Pulmonary artery (tissue), 1 donor: ENCODE measurements around a stretch of chr18.

DNA sequence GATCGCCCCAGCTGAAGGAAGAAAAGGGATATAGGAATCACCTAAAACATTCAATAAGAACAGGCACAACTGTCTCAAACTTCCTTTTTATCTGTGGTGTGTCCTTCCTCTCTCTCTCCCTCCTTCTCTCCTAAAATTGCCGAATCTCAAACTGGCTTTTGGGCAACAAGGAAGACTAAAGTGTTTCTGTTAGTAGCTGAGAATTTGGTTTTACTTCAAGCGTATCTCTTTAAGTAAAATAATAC is 23.6 kb upstream of the RAB31 start:
- PRO-cap: no peak

GRCh38 chr18:9719388-9720126 is 11.5 kb downstream of the RAB31 start:
- PRO-cap: no peak

DNA sequence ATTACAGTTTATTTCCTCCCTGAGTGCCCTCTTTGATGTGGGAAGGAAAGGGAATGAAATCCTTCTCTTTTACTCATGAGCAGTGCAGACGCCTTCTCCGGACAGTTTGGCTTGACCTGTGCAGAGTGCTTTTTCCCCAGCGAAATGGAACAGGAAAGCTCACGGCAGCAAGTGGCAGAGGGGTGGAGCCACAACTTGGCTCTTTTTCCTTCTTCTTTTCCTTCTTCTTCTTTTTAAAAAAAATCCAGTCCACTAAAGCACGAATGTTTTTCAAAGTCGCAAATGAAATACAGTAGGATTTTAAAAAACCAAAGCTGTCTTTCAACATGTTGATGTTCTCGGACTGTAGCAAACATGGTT is 34.5 kb downstream of the RAB31 start:
- PRO-cap: bidirectional peak, plus-strand start outside the sequence, minus-strand start at position 108 of the sequence

GRCh38 chr18:9827258-9828695 is 58.0 kb upstream of the TXNDC2 start:
- PRO-cap: unidirectional peak, minus-strand start at chr18:9828353

DNA sequence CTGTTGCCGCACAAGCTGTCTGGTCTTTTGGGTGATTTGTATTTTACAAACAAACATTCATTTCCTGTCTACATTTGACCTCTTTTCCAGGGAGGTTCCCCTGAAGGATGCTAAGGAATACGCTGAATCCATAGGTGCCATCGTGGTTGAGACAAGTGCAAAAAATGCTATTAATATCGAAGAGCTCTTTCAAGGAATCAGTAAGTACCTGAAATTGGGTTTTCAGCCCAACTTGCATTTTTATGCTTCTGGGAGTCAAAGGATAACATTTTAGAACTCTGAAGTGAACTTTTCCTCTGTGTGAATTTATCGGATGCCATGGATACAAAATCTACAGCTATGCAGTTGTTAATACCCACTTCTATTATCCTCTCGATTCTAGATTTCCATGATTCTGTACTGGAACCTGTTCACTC is 40.3 kb upstream of the TXNDC2 start:
- PRO-cap: no peak

DNA sequence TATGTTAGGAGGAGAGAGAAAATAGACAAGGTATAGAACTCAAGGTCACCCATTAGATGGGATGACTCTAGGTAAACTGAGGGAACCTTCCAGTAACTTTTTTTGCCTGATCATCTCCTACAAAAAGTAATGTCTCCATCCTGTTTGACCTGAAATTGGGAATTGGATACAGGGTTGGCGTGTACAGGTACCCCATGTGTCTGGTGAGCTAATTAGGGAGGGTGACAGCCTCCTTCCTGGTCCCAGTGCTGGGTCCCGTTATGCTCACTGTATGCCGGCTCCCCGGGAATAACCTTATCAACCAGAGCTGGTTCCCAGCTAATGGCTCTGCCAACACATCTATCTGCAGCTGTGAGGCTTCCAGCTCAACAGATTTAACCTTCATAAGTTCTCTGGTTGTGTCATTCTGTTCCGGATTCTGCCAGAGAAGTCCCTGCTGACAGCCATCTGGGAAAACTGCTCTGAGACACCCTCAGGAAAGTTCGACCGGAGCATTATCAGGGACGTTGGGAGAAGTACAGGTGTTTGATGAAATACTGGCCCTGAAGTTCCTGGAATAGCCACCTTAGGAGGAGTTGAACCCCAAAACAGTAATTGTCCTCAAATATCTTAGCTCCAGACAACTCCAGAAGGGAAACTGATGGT is 39.7 kb upstream of the TXNDC2 start:
- PRO-cap: no peak

GRCh38 chr18:9925281-9926213 is 11.7 kb downstream of the VAPA start:
- PRO-cap: no peak

GRCh38 chr18:9926557-9927444 is 13.0 kb downstream of the VAPA start:
- PRO-cap: no peak

GRCh38 chr18:9946649-9947738 is 33.2 kb downstream of the VAPA start:
- PRO-cap: no peak

DNA sequence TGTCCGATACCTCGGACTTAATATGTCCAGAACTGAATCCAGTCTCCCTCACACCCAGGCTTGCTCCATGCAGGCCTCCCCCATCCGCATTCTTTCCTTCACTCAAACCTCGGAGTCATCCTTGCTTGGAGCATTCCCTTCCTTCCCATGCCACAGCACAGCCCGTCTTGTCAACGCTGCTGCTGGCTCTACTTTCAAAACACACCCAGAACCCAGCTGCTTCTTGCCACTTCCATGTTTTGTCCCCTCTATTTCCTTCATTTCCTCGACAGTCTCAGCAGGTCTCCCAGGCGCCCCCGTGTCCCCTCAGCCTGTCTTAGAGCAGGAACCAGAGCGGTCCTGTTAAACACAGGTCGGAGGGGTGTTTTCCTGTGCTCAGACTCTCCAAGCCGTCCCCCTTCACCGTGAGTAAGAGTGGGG is 54.4 kb downstream of the VAPA start:
- PRO-cap: no peak

DNA sequence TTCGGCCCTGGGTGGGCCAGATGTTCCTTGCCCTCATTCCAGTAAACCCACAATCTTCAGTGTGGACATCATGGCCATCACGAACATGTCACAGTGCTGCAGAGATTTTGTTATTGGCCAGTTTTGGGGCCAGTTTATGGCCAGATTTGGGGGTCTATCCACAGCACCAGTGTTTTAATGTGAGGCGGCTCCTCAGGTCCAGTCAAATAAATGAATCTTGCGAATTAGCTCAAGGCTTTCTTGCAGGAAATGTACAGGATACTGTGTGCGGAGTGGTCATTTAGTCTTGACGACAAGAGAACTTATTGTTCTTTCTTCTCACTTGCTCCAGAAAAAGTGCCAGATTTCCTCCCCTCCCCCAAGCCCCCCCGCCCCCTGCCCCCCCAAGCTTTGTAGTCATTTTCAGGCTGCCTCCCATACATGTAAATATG is 228.6 kb upstream of the APCDD1 start:
- PRO-cap: no peak

- PRO-cap: no peak
Observed at GRCh38 chr18:10794562-10795152, 268.8 kb downstream of the NAPG start.

DNA sequence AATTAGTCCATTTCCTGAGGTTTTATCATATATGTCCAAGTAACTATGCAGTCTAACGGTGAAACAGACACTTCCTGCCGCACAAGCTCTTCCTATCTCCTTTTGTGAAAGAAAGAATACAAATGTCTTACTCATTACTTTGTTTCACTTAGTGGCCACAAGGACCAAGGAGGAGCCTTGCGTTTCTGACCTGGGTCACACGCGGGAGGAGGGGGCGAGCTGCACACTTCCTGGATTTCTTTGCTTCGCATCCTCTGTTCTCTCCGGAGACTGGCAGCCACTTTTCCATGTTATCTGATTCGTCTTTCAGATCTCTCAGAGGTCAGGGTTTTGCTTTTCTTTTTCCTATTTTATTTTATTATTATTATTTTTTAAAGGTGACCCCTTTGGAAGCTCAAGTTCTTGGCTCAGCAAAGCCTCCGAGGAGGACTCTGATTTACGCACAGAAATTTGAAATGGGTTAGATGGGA is 222.5 kb downstream of the PIEZO2 start:
- PRO-cap: no peak

- PRO-cap: no peak
Observed at GRCh38 chr18:11110431-11110953, 38.9 kb downstream of the PIEZO2 start.

DNA sequence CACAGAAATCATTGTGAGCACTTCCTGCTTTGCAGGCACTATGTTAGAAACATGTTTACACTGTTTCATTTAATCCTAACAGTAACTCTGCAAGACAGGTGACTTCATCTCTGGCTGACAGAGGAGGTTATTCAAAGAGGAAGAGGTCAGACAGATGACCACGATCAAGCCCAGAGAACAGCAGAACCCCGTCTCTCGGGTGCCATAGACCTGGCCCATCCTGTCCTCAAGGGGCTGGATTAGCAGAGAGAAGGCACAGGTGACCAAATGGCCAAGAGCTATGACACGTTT is 28.1 kb upstream of the PIEZO2 start:
- PRO-cap: no peak

GRCh38 chr18:11431928-11432159 is 177.6 kb upstream of the SLC35G4 start:
- PRO-cap: no peak

DNA sequence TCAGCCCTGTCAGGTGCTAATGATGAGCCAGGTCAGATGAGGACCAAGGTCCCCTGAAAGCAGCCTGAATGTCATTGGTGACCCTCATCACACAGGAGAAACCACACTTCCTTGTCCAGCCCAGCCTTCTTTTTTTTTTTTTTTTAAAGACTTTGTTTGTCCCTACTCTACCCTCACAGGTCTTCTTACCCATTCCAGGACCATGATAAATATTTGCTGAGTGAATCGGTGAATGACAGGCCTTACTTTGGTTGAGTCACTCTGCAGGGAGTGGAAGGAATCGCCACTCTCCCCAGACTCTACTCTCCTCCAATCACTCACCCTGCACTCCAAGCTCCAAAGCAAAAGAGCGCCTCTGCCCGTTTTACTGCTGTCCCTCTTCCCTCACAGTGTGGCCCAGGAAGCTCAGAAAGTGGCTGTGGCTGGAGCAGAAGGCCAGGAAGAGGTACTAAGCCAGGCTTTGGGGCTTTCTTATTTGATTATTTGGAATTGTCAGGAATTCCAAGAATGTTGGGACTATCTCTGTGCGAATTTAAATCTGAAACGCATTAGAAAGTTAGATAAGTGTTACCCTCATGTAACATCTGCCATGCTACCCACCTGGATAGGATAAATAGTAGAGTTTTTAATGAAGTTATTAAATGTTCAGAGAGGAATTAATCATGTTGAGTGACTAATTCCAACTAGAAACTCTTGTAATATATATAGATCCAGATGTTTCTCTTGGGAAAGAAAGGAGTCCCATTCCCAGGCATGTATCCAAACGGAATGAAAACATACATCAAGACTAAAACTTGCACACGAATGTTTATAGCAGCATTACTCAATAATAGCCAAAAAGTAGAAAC is 43.1 kb upstream of the CHMP1B start:
- PRO-cap: no peak

GRCh38 chr18:11813613-11813894 is 37.7 kb upstream of the CHMP1B start:
- PRO-cap: no peak

DNA sequence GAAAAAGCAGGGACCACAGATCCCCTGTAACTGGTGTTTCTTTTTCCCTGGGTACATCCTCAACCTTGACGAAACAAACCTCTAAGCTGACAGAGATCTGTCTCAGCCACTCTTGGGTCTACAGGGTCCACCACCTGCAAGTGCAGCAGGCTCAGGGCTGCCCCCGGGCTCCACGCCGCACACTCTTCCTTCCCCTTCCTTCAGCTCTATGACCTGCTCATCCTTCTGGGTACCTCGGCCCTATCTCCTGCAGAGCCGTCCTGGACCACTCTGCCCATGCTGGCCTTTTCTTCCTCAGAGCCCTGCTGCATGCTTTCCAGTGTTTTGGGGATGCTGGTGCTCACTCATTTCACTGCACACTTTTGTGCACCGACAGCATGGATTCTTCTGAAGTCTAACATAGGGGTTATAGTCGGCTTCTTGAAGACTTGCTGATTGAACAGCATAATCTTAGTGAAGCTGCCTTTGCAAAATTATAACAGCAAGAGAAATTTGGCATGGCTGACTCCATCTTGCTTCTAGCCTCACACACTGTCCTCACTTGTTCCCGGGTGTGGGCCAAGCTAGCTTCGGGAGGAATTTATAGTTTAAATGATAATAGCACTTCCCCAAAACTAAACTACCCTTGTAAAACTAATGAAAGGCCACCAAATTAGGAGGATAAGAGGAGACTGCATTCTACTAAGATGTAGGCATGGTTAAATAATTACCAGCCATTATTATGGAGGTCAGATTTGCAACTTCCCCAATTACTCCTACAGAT is 27.6 kb downstream of the TUBB6 start:
- PRO-cap: no peak

GRCh38 chr18:12340155-12340801 is 32.2 kb downstream of the TUBB6 start:
- PRO-cap: no peak